Neural crest cell (in vitro differentiated cells): Measurements from ENCODE around the genes ANKRD6, UFL1 and POU3F2.

GRCh38 chr6:89346505-89346741, 6.1 kb downstream of the UBE2J1 start:
- PRO-cap: no peak

GRCh38 chr6:89351613-89351999, 916 bp downstream of the UBE2J1 start:
- PRO-cap: no peak

GRCh38 chr6:89352000-89352487, 478 bp downstream of the UBE2J1 start:
- PRO-cap: bidirectional peak, plus-strand start at chr6:89352455, minus-strand start at chr6:89352389

DNA sequence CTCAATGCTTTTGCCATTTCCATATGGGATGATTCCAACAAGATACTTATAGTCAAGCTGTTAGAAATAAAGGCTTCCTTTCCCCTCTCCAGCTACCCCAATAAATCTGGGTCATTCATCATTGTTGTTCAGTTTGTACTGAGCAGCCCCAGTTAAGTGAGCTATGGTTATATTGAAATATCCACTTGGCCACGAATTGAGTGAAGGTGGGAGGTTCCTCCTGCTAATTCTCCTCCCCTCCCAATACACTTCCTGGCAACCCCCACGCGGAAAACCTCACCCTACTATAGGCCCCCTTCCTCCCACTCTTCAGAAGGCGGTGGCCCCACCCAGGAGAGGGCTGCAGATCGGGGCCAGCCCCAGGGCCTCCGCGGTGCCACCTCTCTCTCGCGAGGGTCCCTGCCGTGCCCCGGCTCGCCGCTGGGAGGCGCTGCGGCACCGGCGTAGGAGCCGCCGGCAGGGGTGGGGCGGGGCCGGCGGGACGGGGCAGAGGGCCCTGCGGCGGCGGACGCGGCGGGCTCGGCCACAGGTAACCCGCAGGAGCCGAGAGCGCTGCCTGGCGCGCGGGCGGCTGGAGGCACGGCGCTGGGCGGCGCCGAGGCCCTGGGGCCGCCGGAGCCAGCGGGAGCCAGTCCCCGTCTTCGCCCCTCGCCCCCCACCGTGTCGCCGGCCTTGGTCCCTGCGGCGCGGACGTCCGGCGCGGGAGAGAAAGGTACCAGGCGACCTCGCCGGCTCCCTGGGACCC, at the start of gene ANKRD6:
ANKRD6 (plus strand) TSS at position 489 of the 745 bp plus-strand sequence.
- PRO-cap: unidirectional peak, plus-strand start at position 489 of the sequence

DNA sequence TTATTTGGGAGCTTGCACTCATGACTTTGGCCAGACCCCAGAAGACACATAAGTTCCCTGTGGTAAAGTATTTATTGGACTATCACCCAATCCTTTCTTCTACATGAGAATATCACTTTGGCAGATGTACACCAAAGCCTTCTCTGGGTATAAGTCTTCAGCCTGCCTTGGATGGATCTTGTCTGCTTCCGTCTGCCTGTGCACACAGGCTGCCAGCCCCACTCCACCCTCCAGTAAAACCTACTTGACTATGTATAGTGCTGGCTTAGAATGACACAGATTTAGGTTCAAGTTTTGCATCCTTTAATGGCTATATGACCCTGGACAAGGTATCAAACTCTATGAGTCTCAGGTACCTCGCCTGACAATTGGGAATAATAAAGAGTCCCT, 63.4 kb downstream of the BACH2 start:
- PRO-cap: no peak

DNA sequence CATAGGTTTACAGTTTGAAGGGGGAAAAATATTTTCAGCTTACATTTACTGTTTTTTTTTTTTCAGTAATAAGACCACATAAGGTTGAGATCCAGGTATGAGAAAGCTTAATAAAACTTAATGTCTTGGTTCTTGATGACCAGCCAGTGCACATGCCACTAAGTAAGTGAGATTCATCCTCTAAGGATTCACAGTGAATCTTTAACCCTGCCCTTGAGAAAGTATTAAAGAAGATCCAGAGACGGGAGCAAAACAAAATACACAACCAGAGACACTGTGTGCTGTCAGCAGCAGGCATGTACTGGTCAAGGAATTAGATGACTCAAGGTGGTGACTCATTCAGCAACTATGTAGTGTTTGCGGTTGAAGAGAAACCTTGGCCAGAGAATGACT, 72.2 kb upstream of the BACH2 start:
- PRO-cap: no peak

- PRO-cap: no peak
Measured at GRCh38 chr6:90383080-90383814, 86.6 kb upstream of the BACH2 start.

DNA sequence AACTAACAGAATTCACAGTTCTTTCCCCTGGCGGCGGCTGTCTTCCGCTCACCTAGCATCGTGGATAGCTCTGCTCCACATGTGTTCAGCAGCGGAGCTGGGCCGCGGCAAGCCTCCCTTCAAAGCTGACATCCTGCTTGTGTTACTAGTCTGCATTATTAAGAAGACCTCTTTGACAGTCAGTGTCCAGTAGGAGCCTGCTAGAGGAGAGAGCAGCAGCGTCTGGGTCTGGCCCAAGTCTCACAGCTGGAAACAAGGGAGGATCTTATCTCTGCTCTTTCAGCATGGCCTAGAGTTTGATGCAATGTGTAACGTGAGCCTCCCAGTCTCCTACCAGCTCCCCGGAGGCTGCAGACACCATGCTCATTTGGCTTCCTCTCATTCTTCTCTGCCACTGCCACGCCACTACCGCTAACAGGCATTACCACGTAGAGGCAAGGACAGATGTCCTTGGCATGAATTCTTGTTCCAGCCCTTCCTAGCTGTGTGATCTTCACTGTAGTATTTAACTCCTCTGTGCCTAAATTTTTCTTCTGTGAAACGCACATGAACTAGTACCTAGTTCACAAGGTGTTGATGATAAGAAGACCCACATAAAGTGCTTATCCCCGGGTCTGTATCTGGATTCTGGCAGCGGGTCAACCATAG, 107.0 kb upstream of the BACH2 start:
- PRO-cap: no peak

GRCh38 chr6:90496656-90496945, 90.3 kb downstream of the MAP3K7 start:
- PRO-cap: bidirectional peak, plus-strand start at chr6:90496857, minus-strand start at chr6:90496834

DNA sequence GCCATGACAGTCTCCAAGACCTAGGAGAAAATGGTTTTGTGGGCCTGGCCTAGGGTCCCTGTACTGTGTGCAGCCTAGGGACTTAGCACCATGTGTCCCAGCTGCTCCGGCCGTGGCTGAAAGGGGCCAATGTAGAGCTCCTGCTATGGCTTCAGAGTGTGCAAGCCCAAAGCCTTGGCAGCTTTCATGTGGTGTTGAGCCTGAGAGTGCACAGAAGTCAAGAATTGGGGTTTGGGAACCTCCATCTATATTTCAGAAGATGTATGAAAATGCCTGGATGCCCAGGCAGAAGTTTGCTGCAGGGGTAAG, 872.0 kb downstream of the EPHA7 start:
- PRO-cap: no peak

GRCh38 chr6:94942014-94942583, 635.2 kb upstream of the MANEA start:
- PRO-cap: no peak

DNA sequence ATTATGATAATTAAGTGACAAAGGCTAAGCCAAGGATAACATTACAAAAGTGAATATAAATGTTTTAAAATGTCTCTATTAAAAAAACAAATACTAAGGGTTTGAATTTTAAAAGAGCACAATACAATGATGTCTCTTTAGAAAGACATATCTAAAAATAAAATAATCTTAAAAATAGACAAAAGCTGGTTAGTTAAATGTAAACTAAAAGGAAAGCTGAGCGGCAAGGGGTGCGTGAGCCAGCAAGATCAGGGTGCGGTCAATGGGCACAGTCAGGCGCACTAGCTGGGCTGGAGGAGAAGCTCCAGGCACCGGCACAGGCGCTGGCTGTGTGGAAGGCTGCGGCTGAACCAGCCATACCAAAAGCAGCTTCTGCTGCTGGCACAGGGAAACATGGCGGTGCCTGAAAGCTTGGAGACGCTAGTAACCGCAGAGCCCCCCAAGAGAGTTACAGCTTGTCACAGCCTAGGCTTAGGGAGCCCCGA, 58.9 kb upstream of the MANEA start:
- PRO-cap: no peak

GRCh38 chr6:96521028-96521948, at the start of gene UFL1:
UFL1 (plus strand) TSS chr6:96521806.
- PRO-cap: bidirectional peak, plus-strand start at chr6:96521841, minus-strand start at chr6:96521660

GRCh38 chr6:96836668-96836834, 726 bp downstream of the GPR63 start:
- PRO-cap: unidirectional peak, plus-strand start at chr6:96836751

DNA sequence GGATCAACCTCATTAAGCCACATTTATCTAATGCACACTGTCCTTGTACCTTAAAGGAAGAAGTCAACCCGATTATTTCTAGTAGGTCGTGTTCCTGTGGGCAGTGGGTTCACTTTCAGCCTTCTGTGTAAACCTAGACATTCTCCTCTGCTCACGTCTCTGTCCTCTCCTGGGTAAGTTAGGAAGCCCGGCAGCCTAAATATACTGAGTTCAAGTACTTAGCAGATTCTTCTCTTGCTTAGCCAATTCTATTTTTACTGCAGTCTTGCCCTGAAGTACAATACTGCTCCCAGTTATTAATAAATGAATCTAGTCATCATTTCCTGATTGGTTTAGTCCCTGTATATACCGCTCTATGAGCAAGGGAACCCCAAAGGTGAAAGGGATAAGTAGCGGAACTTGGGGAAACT, 14.6 kb upstream of the GPR63 start:
- PRO-cap: no peak

DNA sequence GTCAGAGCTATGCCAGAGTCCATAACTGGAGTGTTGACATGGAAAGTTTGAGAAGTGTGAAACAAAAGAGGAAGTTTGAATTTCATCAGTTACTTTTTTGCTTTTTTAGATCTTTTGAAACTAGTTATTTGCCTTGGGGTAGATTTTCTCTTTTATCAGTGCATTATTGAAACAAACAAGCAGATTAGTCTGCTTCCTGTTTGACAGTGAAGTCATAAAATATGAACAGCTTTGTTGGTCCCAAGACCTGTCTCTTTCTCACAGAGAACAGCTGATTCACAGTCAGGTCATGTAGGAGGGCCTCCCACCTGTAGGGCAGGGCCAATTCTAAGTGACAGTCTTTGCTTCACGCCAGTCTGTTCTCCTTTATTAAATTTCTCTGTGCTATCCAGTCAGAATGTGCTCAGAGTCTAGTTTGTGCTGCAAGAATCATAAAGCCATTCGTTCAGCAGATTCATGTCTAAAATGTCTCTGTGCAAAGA, 125.2 kb downstream of the KLHL32 start:
- PRO-cap: no peak

DNA sequence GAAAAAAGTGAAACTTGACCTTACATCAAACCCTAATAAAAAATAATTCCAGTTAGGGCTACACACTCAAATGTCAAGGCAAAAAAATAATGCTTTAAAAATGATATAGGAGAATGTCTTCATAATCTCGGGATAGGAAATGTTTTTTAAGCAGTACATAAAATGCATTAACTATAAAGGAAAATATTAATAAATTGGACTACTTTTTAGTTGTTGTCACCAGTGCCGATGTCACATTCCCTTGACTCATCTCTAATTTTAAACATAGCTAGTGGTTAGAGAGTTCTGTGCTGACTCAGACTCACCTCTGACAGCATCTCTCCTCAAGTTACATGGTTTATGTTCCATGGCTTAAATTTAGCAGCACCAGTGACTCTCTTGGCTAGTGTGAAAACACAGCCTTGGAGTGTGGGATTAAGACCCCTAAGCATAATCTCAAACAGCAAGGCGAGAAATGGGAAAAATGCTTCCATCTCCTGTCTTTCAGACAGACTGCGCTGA, 311.8 kb upstream of the MMS22L start:
- PRO-cap: no peak

DNA sequence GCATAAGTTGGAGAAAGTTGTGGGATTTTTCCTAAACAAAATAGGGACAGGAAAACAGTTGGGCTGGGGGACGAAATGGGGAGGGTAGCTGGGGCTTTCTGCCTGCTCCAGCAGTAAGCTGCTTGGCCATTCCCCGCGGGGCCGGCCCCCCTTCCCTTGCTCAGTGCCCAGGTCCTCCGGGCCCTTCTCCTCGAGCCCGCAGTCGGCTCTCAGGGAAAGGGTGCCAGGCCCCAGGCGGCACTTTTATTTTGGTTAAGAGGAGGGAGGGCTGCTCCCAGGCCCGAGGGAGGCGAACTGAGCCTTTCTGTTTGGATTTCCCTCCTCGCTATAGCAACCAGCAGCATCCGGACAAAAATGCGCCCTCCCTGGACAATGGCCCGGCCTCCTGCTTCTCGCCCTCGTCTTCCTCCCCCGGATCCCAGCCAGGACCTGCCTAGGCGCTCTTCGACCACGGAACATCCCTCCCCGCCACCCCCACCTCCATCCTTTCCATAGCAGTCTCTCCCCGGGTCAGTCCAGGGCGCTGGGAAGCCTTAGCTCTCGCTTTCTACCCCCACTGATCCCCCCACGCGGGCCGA, 6.7 kb upstream of the POU3F2 start:
- PRO-cap: bidirectional peak, plus-strand start at position 492 of the sequence, minus-strand start at position 218 of the sequence

DNA sequence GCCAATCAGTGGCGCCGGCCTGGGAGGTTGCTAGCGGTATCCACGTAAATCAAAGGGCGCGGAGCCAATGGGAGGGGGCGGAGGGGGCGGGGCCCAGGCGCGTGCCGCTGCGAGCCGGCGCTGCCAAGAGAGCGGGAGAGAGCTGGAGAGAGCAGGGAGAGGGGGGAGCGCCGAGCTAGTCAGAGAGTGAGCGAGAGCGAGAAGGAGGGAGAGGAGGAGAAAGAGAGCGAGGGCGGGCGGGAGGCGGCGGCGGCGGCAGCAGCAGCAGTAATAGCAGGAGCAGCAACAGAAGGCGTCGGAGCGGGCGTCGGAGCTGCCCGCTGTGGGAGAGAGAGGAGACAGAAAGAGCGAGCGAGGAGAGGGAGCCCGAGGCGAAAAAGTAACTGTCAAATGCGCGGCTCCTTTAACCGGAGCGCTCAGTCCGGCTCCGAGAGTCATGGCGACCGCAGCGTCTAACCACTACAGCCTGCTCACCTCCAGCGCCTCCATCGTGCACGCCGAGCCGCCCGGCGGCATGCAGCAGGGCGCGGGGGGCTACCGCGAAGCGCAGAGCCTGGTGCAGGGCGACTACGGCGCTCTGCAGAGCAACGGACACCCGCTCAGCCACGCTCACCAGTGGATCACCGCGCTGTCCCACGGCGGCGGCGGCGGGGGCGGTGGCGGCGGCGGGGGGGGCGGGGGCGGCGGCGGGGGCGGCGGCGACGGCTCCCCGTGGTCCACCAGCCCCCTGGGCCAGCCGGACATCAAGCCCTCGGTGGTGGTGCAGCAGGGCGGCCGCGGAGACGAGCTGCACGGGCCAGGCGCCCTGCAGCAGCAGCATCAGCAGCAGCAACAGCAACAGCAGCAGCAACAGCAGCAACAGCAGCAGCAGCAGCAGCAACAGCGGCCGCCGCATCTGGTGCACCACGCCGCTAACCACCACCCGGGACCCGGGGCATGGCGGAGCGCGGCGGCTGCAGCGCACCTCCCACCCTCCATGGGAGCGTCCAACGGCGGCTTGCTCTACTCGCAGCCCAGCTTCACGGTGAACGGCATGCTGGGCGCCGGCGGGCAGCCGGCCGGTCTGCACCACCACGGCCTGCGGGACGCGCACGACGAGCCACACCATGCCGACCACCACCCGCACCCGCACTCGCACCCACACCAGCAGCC, at the start of gene POU3F2:
POU3F2 (plus strand) TSS at position 137 of the 1,152 bp plus-strand sequence.
- PRO-cap: bidirectional peak, plus-strand start at position 288 of the sequence, minus-strand start at position 346 of the sequence; bidirectional peak, plus-strand start at position 488 of the sequence, minus-strand start at position 454 of the sequence

DNA sequence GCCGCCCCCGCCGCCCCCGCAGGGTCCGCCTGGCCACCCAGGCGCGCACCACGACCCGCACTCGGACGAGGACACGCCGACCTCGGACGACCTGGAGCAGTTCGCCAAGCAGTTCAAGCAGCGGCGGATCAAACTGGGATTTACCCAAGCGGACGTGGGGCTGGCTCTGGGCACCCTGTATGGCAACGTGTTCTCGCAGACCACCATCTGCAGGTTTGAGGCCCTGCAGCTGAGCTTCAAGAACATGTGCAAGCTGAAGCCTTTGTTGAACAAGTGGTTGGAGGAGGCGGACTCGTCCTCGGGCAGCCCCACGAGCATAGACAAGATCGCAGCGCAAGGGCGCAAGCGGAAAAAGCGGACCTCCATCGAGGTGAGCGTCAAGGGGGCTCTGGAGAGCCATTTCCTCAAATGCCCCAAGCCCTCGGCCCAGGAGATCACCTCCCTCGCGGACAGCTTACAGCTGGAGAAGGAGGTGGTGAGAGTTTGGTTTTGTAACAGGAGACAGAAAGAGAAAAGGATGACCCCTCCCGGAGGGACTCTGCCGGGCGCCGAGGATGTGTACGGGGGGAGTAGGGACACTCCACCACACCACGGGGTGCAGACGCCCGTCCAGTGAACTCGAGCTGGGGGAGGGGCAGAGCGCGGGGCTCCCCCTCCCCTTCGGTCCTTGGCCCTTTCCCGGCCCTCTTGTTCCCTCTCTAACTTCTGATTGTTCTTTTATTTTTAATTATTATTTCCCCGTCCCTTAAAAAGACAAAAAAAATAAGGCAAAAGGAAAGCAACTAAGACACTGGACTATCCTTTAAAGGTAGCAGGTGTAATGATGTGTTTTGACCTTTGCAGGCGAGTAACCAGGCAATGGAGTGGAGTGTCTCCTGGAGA, 1.5 kb downstream of the POU3F2 start:
- PRO-cap: bidirectional peak, plus-strand start at position 317 of the sequence, minus-strand start at position 217 of the sequence; bidirectional peak, plus-strand start at position 509 of the sequence, minus-strand start at position 462 of the sequence